Pulmonary artery (tissue), 1 donor: ENCODE measurements around a stretch of chr2.

- PRO-cap, result no peak
Measured at GRCh38 chr2:42967914-42968145, 175.4 kb upstream of the HAAO start.

DNA sequence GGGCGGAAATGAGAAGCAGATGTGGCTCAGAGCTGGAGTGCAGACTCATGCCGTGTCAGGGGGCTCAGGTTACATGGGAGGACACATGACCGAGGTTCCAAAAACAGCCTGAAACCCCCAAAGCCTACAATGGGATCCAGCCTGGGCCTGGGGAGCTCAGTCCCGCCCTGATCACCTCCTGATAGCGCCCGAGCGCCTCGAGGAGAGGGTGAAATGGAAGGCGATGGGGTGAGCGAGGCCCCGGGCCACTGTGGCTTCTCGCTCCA is 175.7 kb upstream of the HAAO start:
- PRO-cap, result no peak

DNA sequence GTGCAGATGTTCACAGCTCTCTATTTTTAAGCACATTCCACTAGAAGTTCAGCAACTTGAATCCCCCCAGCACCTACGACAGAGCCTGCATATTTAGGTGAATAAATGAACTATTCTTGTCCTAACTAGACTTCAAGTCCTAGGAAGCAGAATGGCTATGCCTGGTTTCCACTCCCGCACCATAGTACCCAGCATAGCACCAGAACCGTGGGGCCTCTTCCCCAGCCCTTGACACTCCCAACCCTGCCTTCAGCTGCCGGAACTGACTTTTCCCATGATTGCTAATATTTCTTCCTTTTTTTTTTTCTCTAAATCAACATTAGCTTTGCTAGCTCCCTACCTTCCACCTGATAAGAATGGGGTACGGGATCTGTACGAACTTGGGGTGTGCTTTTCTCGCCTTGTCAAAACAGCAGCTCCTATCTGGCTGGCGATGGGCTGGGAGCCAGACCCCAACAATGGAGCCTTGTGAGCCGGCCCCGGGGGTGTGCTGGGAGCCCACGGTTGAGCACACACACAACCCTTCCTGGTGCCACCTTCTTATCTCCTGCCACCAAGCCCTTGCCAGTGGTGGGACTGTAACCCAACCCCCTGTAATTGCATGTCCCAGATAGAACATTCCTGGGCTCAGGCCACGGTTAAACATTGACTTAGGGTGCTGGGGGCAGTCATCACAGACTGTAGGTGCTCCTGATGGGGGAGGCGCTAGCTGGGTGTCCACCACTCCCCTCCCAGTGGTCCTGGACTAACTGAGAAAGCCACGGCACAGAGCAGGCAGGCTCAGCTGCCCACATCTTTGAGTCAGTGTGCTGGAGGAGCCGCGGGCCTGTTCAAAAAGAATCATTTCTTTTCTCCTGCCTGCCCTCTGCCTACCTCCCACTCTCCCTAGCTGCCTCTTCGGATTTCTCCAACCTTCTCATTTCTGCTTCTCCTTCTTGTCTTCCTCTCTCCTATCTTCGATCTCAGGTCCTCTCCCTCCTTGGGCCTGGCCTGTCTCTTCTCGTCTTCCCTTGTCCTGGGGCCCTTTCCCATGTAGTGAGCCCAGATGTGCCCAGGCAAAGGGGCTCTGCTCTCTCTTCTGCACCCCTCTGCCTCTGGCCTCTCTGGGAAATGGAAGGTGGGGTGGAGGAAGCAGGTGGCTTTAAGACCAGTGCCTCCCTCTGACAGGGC is 213.1 kb upstream of the HAAO start:
- PRO-cap, result no peak

- PRO-cap, result no peak
Measured at GRCh38 chr2:43006343-43006705, 213.9 kb upstream of the HAAO start.

- PRO-cap, result no peak
Measured at GRCh38 chr2:43026380-43026691, 200.1 kb downstream of the ZFP36L2 start.

DNA sequence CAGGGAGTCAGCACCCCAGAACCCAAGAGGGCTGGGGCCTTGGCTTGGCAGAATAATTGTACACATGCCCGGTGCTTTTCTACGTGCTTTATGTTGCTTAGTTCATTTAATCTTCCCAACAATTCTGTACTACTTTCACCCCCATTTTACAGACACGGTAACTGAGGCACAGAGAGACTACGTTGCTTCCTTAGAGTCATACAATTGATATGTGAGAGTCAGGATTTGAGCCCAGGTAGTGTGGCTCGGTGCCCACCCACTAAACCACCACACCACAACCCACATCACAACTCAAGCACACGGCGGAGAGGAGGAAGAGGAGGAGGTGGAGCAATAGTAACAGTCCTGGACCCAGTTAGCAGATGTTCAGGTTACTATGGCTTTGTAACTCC is 167.3 kb downstream of the ZFP36L2 start:
- PRO-cap, result no peak

GRCh38 chr2:43086918-43087371 is 139.5 kb downstream of the ZFP36L2 start:
- PRO-cap, result no peak

- PRO-cap, result no peak
Measured at GRCh38 chr2:43136643-43137468, 89.5 kb downstream of the ZFP36L2 start.

GRCh38 chr2:43139816-43140825 is 86.3 kb downstream of the ZFP36L2 start:
- PRO-cap, result no peak

DNA sequence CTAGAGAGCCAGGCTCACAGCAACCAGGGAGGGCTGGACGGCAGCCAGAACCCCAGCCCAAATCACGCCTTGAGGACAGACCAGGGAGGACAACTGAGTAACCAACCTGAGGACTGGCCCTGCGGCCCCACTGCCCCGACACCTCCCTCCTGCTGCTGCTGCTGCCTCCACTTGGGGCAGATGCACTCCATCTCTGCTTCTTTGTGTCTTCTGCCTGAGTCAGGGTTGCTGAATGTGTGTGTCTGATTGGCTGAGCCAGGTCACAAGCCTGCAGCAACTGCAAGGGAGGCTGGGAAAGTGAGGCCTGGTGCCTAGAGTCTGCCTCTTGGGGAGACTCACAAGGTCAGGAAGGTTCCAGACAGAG is 83.5 kb downstream of the ZFP36L2 start:
- PRO-cap, result no peak

DNA sequence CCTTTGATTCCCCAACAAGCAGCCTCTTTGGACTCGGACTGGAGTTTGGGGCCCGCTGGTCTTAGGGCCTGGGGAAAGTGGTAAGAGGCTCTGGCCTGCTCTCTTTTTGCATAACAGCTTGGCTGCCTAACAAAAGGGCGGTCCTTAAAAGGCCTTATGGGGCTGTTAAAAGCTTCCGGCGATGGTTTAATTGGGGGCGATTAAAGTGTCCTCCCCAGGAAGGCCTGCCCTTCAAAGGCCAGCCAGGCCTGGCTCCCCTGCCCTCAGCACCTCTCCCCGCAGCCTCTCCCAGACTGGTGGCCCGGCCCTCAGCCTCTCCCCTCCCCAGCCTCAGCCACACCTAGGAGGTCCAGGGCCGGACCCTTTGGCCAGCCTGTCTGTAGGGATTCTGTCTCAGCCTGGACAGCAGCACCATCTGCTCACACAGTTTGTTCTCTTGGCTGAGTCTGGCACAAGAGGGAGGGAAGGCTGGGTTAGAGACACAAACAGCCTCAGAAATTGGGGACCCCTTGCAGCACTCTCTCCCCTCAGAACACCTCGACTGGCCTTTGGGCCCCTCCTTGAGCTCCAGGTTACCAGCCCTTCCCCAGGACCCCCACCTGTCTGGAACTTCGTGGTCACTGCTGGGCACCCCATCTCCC is 39.4 kb downstream of the ZFP36L2 start:
- PRO-cap, result no peak

DNA sequence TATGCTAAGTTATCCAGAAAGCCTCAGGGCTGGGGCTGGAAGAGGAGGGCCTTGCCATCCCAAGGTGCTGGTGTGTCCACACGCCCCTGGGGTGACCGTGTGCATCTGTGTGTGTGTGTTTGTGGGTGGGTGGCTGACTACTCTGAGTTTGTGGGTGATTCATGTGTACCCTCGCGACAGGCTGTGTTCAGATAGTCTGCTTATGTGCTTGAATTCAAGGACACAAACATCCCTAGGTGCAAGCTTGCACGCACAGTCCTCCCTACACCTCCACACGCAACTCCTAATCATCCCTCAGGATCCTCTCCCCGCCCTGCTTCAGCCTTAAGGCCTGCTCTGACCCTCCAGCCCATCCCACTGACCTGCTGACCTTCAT is 33.2 kb downstream of the ZFP36L2 start:
- PRO-cap, result no peak

DNA sequence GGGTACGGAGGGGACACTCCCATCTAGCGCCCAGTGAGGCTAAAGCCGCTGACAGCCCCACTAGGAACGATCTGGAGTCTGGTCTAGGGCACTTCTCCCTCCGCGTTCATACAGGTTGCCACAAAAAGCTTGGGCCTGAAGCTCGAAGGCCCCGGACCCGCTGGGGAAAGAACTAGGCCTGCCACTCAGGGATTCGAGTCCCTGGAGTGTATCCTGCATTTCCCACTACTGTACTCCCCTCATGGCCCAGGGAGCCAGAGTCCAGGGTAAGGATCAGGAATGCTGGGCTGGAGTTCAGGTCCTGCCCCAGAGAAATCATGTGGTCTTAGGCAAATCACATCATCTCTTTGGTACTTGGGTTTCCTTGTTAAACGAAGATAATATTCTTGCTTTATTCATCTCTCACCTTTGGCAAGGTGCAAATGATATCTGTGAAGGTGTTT is 1.4 kb upstream of the ZFP36L2 start:
- PRO-cap, result bidirectional peak, plus-strand start at position 63 of the sequence, minus-strand start outside the sequence

- PRO-cap, result no peak
Measured at GRCh38 chr2:43267341-43267897, 41.0 kb upstream of the ZFP36L2 start.

DNA sequence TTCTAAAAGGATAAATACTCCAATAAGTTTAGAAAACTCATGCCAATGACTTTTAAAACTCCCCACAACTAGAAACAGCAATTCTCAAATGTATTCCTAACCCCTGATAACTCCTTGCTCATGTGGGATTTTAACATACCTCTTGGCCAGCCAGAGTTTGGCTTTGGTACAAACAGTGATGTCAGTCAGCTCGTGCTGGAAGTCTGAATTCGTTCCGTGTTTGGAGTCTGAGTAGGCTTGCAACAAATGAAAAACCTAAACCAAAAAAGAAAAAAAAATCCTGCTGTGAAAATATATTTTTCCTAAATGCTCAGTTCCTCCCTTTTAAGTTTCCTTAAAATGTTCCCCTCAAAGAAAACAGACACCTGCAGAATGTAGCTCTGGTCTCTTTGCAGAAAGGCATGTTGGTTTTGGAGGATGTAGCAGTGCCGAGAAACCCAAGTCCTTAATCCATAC is 117.6 kb upstream of the ZFP36L2 start:
- PRO-cap, result no peak

DNA sequence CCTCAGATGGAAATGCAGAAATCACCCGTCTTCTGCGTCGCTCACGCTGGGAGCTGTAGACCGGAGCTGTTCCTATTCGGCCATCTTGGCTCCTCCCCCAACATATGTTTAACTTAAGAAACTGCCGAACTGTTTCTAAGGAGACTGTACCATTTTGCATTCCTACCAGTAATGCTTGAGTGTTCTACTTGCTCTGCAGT is 9.9 kb downstream of the C1GALT1C1L start:
- PRO-cap, result no peak

DNA sequence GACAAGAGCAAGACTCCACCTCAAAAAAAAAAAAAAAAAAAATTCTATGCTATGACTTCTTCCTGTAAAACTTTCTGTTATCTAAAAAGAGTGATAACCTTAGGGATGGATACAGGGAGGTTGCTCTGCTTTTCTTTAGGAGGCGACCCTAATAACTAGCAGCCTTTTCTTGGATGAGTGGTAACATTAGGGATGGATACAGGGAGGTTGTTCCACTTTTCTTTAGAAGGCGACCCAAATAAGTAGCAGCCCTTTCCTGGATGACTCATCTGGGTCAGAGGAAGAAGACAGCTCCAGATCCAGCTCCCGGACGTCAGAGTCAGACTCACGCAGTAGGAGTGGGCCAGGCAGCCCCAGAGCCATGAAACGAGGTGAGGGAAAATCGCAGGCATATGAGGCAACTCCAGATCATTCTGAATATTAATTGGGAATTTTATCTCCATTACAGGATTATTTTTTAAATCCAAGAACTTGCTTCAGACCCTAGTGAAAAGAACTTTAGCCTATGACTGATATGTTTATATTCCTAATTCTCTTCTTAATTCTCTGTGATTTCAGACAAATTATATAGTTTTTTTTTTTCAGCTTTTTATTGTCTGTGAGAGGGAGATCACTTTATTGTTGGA is 31.1 kb upstream of the C1GALT1C1L start:
- PRO-cap, result unidirectional peak, plus-strand start at position 364 of the sequence

GRCh38 chr2:44060965-44061503 is 65.2 kb upstream of the LRPPRC start:
- PRO-cap, result no peak

DNA sequence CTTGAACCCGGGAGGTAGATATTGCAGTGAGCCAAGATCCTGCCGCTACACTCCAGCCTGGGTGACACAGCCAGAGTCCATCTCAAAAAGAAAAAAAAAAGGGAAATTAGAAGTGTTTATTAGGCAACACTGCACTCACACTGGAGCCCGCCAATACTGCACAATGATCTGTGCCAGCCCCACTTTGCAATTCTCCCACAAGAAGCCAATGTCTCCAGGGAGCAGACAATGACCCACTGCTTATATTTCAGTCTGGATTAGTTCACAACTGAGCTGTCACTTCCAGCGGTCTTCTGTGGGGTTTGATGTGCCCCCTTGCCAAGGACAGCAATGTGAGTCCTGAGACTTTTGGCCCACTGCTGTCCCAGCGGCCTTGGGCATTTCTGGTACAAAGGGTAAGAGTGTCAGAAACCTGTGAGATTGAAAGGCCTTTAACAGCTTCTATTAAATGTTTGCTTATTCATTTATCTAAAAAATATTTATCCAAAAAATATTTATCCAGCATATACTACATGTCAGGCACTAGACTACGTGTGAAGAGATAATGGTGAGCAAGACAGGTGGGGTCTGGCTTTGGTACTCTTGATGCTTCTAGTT is 85.6 kb upstream of the PPM1B start:
- PRO-cap, result no peak

DNA sequence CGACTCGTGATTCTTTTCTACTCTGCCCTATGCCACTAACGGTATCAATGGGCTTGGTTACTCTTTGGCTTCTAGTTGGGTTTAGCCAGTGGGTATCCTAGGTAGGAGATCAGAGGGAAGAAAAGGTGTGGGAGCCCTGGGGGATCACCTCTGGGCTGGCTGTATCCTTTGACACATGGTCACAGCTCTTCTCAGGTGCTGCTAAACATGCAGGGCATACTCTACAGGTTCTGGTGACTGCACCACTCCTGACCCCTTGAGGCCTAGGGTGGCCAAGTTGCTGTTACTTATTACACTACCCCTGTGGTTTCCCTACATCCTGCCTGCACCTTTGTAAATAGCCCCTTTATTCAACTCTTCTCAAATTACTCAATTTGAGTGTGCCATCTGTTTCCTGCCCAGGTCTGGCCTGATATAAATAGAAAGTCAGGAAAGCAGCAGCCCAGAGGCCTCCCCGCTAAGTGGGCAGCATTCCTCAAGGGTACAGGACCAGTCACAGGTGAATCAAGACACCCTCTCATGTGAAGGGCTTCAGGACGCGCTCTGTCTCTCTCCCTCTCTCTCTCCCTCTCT is 78.2 kb upstream of the PPM1B start:
- PRO-cap, result no peak